Fallopian tube (tissue), 1 donor: Measurements from ENCODE around the genes BASP1, H3Y1 and CDH12.

DNA sequence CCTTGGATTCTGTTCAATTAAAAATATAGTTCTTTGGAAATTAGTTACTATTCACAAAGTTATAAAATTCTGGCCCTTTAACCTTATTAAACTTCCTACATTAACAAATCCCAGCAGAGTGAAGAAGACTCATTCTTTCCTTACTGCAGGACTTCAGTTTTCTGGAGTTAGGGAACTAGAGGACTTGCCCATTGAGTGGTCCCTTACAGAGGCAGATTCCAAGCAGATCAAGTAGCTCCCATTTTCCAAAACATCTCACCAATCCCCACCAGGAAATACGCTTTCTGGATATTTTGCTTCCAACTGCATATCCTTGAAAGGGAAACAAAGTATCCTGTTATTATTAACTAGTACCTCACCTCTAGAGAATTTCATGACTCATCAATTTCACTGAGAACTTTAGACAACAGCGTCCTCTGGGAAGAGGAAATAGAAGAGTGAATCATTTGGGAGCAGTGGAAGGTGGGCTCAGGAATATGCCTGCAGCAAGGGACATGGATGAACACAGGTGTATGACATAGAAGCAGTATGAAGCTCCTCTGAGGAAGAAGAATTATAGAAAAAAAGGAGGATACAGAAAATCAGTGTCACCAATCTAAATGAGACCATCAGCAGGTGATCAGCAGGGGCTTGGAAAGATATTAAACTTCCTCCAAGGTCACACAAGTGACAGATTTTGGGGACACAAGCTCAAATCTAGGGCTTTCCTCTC lies 186.7 kb downstream of the MARCHF11 start:
- PRO-cap: no peak

- PRO-cap: no peak
Observed at GRCh38 chr5:16457265-16457937, 8.2 kb downstream of the ZNF622 start.

- PRO-cap: no peak
Observed at GRCh38 chr5:16467275-16467979, 1.8 kb upstream of the ZNF622 start.

DNA sequence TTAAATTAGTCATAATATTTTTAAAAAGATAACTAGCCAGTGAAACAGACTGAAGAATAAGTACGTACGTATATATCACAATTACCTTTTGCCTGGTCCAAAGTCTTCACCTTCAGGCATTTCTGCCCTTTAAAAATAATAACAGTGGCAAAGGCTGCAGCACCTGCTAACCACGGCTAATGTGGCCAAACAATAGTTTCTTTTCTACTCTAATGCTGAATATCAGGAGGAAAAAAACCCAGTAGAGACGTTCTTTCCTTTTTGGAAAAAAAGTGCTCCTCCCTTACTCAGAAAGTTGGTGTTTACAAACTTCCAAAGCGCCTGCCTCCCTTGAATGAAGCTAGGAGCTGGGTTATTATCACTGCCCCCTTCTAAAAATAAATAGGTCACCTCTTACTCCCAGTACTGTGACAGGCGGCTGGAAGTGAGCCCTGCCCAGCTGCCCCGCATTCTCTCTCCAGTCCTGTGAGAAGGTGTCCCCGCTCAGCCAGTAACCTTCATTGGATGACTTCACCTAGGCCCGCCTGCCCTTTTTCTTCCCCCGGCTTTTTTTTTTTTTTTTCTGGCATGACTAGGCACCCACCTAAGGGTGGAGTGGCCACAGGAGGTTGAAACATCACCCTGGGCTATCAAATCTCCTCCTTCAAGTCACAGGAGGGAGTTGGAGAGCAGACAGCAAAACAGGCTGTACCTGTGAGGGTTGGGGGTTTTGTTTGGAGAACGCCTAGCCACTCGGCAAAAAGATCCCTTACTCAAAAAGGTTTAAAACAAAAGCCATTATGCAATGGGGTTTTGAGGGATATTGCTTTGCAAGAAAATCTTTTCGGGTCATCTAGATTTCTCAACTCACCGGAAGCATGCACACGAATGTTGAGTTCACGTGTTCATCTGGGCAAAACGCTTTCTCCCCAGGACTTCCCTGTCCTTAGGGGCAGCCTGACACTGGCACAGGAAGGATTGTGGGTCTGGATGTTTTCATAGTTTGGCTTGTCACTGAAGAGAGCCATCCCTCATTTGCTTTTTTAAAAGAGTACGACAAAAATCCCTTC lies 43.2 kb upstream of the ZNF622 start:
- PRO-cap: bidirectional peak, plus-strand start at position 646 of the sequence, minus-strand start at position 467 of the sequence

DNA sequence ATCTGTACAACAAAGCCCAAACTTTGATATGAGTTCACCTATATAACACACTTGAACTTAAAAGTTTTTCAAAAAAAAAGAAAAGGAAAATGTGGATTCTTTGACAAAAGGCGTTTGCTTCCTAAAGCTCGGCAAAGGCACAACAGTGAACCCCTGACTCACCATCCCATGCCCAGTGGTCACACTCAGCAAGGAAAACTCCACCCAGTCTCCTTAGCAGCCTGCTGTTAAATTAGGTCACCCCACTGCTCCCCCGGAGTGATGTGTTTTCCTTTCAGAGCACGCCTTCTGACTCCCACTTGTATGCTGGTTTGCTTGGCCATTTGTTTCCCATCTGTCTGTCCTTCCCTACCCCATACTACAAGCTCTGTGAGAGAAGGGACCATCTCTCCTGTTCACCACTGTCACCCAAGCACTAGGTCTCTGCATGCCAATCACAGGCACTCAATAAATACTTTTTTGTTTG lies 23.8 kb downstream of the RETREG1 start:
- PRO-cap: no peak

DNA sequence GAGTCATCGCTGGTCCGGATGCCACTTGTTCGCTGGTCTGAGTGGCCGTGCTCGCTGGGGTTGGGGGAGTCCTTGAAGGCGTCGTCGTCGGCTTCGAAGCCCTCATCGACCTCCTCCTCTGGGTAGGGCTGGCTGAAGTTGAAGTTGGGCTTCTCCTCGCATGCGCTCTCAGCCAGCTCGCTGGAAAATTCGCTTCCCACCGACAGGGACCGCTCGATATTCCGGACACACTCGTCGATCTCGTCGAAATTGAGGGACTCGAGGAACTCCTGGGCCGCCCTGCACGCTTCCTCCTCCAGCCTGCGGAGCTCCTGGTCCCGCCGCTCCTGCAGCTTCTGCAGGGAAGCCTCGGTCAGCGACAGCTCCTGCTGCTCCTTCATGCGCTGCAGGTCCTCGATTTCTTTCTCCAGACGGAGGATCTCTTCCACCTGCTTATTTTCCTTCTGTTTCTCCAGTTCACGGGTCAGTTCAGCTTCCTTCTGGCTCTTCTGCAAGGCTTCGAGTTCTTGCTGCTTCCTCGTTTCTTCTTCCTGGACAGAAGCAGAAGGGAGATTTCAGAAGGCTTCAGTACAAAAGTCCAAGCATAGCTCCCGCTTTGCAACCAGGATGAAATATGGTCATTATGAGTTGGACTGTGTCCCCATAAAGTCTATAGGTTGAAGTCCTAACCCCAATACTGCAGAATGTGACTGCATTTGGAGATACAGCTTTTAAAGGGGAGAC lies 84.7 kb upstream of the RETREG1 start:
- PRO-cap: no peak

- PRO-cap: no peak
Observed at GRCh38 chr5:16740777-16741229, 124.0 kb upstream of the RETREG1 start.

GRCh38 chr5:16952855-16953605 lies 16.9 kb upstream of the MYO10 start:
- PRO-cap: no peak

DNA sequence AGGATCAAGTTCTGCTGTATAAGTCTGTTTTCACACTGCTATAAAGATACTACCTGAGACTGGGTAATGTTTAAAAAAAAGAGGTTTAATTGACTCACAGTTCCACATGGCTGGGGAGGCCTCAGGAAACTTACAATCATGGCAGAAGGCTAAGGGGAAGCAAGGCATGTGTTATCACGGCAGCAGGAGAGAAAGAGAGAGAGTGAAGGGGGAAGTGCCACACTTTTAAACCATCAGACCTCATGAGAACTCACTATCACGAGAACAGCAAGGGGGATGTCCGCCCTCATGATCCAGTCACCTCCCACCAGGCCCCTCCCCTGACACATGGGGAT lies 93.8 kb upstream of the BASP1 start:
- PRO-cap: no peak

GRCh38 chr5:17216462-17216699 lies 1.1 kb upstream of the BASP1 start:
- PRO-cap: no peak

GRCh38 chr5:17217188-17217962 lies at the start of gene BASP1:
TSS of gene BASP1 (plus strand) at chr5:17217631.
- PRO-cap: unidirectional peak, plus-strand start at chr5:17217631

DNA sequence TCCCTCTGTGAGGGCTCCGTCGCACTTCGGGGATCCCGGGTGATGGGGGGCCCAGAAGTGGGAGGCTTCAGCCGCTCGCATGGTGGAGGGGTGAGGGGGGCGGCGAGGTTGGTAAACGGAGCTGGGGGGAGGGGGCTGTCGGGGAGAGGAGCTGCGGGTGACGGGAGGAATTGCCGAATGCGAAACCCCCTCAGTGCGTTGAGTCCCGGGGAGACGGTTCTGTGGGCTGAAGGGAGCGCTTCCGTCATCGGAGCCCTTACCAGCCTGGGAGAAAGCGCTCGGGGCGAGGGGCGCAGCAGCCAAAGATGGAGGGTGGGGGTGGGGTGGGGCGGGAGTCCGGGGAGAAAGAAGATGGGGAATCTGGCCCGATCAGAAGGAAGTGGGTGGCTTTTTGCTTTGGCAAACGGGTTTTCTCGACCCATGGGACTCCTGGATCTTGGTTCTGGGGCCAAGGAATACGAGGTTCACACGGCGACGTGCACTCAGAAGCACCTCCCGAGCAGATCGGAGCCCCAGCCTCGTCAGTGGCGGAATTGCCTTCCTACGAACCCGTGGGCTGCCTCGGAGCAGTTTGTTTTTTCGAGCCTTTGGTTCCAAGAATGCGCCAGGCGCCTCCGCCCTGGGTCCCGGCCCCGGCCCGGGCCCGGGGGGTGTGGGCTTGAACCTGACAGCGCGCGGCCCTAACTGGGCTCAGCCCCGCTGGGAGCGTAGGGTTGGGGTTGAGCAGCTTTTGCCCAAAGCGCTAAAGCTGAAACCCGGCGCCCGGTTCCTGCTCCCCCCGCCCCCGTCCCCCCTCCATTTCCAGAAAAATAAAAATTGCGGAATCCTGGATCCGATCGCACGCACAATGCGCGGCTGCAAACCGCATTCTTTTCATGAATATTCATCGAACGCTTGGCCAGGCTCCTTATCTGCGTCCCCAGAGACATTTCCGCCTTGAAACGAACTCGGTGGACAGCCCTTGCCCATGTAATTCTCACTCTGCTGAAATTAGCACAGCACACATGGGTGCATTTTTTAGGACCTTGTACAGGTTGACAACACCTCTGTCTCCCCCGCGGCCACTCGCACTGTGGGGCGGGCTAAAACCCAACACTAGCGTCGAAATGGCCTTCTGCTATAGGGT lies 895 bp downstream of the BASP1 start:
- PRO-cap: no peak

DNA sequence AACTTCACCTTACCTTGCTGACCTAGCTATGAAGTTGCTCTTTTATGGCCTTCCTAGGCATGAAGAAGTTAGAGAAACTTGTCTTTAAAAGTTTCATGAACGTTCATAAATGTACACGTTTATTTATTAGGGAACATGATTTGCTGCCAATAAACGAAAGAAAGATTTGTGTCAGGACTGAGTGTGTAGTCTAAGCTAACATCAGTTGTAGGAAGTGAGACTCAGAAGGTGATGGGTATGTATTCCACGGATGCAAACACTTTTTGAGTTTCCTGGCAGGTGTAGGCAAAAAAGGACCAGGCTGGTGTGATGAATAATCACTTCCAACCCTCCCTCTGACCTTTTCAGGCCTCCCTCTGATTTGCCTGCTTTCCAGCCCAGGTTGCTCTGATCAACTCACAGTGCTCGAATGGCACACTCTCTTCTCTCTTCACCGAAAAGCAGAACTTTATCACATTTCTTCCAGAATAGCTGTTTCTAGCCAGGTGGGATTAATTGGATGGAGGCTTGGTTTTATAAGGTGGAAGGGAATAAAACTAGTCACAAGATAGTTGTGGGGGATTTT lies 51.8 kb downstream of the BASP1 start:
- PRO-cap: no peak

GRCh38 chr5:17317581-17318210 lies 100.3 kb downstream of the BASP1 start:
- PRO-cap: no peak

GRCh38 chr5:17655669-17655988 lies at the start of gene H3Y1:
TSS of gene H3Y1 (minus strand) at chr5:17655849.
- PRO-cap: no peak

DNA sequence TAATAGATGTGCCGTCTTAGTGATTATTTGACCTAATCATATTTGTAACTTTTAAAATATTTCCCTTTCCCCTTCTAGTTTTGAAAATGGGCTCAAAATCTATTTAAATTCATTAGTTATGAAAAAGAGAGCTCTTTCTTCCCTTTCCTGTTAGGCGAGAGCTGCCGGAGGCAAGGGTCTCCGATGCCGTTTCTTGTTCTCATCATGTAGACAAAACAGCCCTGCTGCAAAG lies 393.6 kb upstream of the H3Y1 start:
- PRO-cap: no peak

GRCh38 chr5:22853145-22853675 lies at the start of gene CDH12:
TSS of gene CDH12 (minus strand) at chr5:22853344.
- PRO-cap: no peak

GRCh38 chr5:24661282-24661557 lies 16.4 kb upstream of the CDH10 start:
- PRO-cap: no peak

GRCh38 chr5:28318584-28318948 lies 1280.2 kb upstream of the CDH9 start:
- PRO-cap: no peak

DNA sequence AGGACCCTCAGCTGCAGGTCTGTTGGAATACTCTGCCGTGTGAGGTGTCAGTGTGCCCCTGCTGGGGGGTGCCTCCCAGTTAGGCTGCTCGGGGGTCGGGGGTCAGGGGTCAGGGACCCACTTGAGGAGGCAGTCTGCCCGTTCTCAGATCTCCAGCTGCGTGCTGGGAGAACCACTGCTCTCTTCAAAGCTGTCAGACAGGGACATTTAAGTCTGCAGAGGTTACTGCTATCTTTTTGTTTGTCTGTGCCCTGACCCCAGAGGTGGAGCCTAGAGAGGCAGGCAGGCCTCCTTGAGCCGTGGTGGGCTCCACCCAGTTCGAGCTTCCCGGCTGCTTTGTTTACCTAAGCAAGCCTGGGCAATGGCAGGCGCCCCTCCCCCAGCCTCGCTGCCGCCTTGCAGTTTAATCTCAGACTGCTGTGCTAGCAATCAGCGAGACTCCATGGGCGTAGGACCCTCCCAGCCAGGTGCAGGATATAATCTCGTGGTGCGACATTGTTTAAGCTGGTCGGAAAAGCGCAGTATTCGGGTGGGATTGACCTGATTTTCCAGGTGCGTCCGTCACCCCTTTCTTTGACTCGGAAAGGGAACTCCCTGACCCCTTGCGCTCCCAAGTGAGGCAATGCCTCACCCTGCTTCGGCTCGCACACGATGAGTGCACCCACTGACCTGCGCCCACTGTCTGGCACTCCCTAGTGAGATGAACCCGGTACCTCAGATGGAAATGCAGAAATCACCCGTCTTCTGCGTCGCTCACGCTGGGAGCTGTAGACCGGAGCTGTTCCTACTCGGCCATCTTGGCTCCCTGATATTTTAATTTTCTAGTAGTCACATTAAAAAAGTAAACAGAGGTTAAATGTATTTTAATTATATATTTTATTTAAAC lies 2001.9 kb upstream of the CDH6 start:
- PRO-cap: no peak